IMR-90 (cell line): ENCODE measurements around the genes FAHD2B and INPP4A.

- RRBS: no CpG with 5 or more reads among the region's 7 CpGs
CAGE:
- cytosol, long polyA plus RNA: no peak
- long polyA plus RNA: no peak
- nucleus, long polyA plus RNA: no peak
These were observed 5.3 kb downstream of the STARD7 start for GRCh38 chr2:96203180-96203943.

DNA sequence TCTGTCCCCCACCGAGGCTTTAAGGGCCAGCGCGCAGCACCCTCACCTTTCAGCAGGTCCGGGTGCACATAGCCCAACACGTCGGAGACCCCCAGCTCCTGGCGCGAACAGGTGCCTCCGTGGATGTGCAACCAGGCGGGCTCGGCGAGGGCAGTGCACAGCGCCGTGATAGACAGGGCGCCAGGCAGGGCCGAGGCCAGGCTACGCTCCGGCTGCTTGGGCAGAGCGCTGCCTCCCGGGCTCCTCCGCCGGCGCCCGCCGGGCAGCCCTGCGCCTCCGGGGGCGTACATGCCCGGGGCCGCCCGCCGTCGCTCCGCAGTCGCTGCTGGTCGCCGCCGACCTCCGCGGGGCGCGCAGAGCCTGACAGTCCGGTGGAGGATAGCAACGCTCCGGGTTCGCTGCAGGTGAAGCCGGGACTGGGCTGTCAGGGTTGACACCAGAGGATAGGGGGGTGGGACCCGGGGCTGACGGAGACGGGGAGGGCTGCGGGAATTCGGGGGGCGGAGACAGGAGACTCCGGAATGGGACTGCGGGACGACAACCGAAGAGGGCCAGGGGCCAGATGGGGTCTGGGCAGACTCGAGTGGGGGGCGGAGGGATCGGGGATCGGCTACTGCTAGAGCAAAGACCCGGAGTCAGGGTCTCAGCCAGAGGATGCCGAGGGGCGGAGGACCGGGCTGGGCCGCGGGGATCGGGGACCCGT lies 554 bp downstream of the TMEM127 start:
- RRBS: 2% methylated on average over 31 of the region's 69 CpGs
CAGE:
- cytosol, long polyA plus RNA: no peak
- long polyA plus RNA: no peak
- nucleus, long polyA plus RNA: no peak

- RRBS: no CpG with 5 or more reads among the region's 7 CpGs
CAGE:
- cytosol, long polyA plus RNA: no peak
- long polyA plus RNA: no peak
- nucleus, long polyA plus RNA: no peak
These were observed 6.2 kb downstream of the SNRNP200 start for GRCh38 chr2:96299240-96299542.

DNA sequence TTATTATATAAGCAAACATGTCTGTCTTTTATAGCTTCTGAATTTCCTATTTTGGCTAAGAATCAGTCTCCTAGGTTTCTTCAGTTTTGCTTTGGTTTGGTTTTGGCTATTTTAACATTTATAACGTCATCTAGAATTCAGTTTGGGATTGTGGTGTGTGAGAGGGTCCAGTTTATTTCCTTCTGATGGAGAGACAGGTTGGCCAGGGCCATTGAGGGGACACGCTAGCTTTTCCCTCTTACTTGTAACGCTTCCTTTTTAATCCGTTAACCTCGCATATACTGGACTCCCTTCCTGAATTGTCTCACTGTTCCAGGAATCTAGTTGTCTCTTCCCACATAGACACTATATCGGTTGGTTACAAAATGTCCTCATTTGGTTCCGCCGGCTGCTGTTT lies 35.2 kb downstream of the NEURL3 start:
- RRBS: no CpG with 5 or more reads among the region's 8 CpGs
CAGE:
- cytosol, long polyA plus RNA: no peak
- long polyA plus RNA: no peak
- nucleus, long polyA plus RNA: no peak

DNA sequence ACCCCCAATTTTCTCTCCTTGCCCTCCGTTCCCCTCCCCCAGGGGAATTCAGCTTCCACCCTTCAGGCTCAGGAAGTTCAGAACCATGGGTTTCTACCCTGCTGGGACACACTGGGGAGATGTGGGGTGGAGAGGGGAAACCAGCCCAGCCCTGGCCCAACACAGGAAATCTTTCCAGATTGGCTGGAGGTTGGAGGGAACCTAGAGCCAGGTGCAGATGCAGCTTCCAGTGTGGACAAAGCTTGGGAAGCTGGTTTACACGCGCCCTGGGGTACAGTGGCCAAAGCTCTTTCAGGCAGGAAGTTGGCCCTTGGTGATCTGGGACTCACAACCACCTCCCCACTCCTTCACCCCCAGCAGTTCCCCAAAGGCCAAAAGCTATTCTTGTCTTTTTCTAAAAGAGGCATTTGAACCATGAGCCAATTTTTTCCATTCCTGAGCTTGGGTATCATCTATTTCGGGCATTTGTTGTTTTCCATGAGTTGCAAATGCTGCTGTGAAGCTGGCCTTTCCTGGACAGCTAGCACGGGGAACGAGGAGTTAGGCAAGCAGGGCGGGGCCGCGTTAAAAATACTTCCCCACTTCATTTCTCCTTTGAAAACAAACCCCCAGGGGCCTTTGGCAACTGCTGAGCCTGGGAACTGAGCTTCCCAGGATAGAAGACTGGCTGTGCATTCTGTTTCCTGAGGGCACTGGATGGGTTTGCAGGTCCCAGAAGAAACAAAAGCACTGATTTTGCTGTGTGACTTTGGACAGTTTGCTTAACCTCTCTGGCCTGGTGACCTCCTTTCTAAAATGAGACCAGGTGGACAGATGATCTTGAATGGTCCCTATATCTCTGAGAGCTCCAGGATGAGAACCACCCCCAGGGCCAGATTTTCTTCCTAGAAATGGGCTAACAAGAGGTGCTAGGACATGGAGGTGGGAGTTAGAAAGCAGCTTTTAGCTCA lies 3.0 kb upstream of the ARID5A start:
- RRBS: no CpG with 5 or more reads among the region's 9 CpGs
CAGE:
- cytosol, long polyA plus RNA: no peak
- long polyA plus RNA: no peak
- nucleus, long polyA plus RNA: no peak

DNA sequence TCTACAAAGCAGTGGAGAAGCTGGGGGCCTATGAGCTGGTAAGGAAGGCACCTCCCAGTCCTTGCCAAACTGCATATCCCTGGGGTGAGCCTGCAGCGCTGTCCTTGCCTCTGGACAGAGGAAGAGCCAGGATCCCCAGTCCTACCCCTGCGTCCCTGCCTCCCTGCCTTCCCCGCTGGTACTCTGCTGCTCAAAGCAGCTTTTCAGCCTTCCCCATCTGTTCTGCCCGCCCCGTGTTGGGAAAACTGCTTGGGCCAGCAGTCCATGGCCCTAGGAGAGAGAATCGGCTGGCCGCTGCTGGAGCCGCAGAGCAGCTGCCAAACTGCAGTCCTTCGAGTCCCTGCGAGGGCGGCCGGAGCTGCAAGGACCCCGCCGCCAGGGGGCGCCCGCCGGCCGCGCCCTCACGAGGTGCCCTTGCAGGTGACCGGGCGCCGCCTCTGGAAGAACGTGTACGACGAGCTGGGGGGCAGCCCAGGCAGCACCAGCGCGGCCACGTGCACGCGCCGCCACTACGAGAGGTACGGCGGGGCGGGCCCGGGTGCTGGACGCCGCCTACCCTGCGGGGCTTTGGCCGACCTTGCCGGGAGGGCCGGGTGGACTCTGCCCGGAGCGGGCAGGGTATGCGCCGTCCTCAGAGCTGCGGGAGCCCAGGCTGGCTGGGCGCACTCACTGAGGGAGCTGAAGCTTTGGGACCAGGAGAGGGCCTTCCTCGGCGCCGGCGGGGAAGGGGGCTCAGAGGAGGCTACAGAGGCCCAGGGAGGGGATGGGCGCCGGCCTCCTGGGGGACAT lies 13.4 kb downstream of the ARID5A start:
- RRBS: 60% methylated on average over 14 of the region's 55 CpGs
CAGE:
- cytosol, long polyA plus RNA: no peak
- long polyA plus RNA: no peak
- nucleus, long polyA plus RNA: no peak

DNA sequence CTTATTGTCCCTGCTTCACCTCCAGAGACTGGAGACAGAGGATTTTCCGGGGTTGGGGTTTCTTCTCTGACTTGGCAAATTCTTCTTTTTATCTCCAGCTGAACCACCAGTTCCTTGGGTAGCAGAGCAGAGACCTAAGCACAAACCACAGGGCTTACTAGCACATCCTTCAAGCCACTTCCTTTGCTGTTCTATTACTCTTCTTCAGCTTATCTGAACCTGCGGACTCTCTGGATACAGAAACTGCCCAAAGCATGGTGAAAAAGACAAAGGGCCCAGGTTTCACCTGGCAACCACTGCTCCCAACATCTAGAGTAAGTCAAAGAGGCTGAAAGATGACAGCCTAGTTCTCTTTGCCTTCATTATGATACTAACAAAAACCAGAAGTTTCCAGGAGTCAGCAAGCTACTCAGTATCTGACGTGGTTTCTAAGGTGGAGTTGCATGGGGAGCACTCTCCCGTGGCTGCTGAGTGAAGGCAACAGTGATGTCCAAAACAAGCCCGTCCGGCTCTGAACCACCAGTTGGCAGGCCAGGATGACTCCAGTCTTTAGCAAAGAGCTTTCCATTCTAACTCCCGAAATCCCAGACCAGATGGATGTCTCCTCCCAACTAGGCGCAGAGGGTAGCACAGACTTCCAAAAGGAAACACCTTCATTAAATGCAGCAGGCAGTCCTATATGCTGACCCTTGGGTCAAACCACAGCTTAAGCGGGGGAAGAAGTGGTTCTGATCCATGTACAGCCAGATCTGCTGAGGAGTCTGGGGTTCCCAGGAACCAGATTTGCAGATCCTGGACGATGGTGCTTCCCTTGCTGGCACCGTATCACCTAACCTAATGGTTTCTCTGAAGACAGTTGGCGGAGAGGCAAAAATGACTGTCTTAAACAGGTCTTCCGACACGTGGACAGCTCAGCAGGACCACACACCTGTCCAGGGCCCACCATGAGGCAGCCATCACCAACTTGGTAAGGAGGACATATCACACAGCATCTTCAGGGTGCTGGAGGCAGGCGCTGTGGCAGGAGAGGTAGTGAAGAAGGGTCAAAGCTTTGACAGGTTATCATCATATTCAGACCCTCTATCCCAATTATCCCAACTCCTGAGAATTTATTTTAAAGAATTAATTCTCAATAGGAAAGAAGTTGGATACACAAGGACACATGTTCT lies 43.1 kb downstream of the KANSL3 start:
- RRBS: no CpG with 5 or more reads among the region's 15 CpGs
CAGE:
- cytosol, long polyA plus RNA: no peak
- long polyA plus RNA: no peak
- nucleus, long polyA plus RNA: no peak

DNA sequence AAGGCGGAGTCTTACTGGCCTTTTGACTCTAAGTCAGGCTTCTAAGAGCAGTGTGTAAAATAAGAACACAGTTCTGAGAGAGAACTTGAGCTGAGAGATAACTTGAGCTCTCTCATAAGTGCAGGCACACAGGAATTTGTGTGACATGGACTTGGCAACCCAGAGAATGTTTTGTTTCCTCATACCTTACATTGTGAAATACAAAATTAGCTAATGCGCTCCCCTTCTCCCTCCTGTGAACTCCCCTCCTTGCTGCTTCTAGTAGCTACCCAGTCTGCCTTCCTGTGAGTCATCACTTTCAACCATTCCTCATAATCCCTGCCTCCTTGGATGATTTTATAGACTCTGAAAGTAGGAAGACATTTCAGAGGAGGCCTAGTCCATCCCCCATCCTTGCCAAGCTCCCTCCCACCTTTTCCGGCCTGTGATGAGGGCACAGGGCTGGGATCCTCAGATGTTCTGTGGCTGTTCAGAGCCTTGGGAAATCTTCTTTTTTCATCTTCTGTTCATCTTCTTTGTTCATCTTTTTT lies 22.6 kb downstream of the FER1L5 start:
- RRBS: no CpG with 5 or more reads among the region's 3 CpGs
CAGE:
- cytosol, long polyA plus RNA: no peak
- long polyA plus RNA: no peak
- nucleus, long polyA plus RNA: no peak

- RRBS: no CpG with 5 or more reads among the region's 18 CpGs
CAGE:
- cytosol, long polyA plus RNA: no peak
- long polyA plus RNA: no peak
- nucleus, long polyA plus RNA: no peak
These were observed 598 bp downstream of the CNNM4 start for GRCh38 chr2:96761344-96761655.

DNA sequence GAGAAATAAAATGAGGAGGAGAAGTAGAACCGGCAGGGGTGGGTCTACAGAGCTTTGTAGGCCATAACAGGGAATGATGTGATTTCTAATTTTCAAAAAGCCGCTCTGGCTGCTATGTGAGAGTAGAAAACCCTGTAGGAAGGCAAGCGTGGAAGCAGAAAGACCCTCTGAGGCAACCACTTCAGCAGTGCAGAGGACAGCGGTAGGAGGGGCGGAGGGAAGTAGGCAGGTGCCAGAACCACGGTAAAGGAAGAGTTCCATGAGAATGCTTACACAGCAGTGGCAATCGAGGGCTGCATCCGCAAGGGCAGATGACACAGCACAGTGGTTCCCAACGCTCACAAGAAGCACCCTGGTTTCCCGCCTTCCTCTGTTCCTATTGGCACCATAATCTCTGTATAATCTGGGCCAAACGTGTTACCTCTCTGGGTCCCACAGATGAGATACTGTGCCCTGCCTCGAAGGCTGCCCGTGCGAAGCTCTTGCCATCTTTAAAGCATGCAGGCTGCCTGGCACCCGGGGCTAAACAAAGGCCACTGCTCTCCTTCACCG lies 792 bp downstream of the ANKRD39 start:
- RRBS: 2% methylated on average over 2 of the region's 16 CpGs
CAGE:
- cytosol, long polyA plus RNA: no peak
- long polyA plus RNA: no peak
- nucleus, long polyA plus RNA: no peak

DNA sequence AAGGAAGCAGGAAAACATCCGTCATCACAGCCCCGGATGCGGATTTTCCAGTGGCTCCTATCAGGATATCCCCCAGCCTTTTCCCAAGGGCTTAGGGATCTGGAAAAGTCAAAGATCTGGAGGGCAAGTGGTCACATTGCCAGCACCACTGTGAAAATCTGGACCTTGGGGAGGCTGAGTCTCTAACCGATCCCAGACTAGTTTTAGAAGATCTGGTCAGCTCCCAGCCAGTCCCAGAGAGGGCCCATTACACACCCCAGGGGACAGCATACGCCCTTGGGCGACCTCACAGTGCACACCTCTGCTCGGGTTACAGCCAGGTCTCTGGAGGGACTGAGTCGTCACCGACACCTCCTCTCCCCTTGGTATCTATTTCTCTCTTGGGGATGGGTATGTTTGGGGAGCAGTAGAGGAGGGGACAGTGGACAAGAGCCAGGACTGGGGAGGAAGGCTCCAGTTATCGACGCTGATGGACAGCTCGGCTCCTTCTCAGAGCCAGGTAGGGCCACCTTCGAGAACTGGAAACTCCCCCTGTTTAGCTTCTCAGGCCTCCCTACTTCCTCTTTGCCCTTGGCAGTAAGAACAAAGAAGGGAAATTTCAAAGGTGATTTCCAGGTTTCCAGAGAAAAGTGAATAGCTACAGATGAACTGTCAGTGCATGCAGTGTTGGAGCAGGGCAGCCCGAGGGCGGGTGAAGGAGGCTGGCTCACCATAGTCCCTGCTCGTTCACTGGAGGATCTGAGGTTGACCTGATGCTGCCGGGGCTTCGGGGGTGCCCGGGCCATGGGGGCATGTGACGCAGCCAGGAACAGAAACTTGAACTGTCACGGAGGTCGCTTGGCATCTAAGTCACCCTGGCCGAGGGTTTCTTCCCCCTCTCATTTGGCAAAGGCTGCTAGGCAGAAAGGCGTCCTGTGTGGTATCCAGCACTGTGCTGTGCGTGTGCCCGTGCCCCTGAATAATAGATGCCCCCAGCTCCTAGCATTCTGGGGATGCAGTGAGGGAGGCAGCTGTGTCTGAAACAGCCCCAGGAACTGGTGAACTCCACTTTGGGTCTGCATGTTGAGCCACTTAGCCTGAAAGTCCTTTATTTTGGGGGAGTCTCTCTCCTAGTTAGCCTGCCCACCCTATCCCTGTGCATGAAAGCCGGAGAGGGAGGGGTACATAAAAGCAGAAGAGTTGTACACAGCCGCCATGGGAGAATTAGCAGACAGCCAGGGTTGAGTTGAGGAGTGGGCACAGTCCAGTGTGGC lies 4.5 kb upstream of the SEMA4C start:
- RRBS: no CpG with 5 or more reads among the region's 28 CpGs
CAGE:
- cytosol, long polyA plus RNA: no peak
- long polyA plus RNA: no peak
- nucleus, long polyA plus RNA: no peak

DNA sequence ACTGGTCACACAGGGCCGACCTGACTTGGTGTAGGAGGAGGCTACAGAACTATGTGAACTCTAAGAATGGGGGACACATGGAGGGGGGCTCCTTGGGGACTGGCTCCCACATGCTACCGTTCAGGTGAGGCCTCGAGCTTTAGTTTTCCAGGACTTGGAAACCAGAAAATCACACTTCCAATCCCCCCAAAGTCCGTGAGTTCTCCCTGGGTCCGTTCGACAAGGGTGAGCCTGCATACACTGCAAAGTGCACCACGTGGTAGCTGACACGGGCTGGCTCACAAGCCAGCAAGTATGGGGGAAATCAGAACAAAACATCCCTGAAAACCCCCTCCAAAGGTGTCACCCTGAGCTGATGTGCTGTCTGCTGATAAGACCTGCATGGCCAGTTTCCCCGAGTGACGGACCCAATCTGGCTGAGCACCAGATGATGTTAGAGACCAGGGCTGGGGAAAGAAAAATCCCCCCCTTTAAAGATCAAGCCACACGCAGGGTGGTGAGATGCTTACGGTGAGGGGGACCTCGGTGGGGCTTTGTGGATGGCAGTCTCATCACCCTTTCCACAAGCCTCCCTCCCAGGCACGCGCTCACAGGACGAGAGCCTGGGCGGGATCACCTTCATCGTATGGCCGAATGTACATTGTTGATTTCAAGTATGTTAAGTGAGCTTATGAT lies 54.3 kb upstream of the SEMA4C start:
- RRBS: no CpG with 5 or more reads among the region's 19 CpGs
CAGE:
- cytosol, long polyA plus RNA: no peak
- long polyA plus RNA: no peak
- nucleus, long polyA plus RNA: no peak

GRCh38 chr2:97094607-97095149 lies at the start of gene FAHD2B:
Gene FAHD2B, minus strand, starts transcription at chr2:97094882.
- RRBS: no CpG with 5 or more reads among the region's 51 CpGs
CAGE:
- cytosol, long polyA plus RNA: no peak
- long polyA plus RNA: no peak
- nucleus, long polyA plus RNA: no peak

DNA sequence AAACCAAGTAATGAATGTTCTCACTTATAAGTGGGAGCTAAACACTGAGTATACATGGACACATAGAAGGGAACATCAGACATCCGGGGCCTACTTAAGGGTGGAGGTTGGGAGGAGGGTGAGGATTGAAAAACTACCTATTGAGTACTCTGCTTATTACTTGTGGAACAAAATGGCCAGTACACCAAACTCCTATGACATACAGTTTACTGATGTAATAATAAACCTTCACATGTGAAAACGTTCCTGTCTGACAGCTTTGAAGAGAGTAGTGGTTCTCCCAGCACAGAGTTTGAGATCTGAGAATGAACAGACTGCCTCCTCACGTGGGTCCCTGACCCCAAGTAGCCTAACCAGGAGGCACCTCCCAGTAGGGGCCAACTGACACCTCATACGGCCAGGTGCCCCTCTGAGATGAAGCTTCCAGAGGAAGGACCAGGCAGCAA lies 8.6 kb upstream of the FAHD2B start:
- RRBS: no CpG with 5 or more reads among the region's 4 CpGs
CAGE:
- cytosol, long polyA plus RNA: no peak
- long polyA plus RNA: no peak
- nucleus, long polyA plus RNA: no peak

DNA sequence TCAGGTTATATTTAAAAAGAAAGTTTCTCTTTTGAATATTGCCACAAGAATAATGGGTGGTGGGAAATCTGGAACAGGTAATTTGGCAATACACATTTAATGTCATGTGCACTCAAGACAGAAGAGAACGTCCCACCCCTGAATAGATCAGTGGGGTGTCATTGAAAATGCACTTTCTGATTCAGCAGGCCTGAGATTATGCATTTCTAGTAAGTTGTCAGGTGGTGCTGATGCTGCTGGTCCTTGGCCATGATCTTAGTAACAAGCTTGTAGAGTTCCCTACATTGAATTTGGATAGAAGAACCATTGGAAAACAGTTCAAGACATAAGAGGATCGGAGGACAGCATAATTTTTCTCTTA lies 70.6 kb downstream of the ANKRD36 start:
- RRBS: no CpG with 5 or more reads among the region's 2 CpGs
CAGE:
- cytosol, long polyA plus RNA: no peak
- long polyA plus RNA: no peak
- nucleus, long polyA plus RNA: no peak

- RRBS: no CpG with 5 or more reads among the region's 9 CpGs
CAGE:
- cytosol, long polyA plus RNA: no peak
- long polyA plus RNA: no peak
- nucleus, long polyA plus RNA: no peak
These were observed 76.1 kb downstream of the ANKRD36 start for GRCh38 chr2:97189031-97189543.

GRCh38 chr2:97211394-97212485 lies 98.8 kb downstream of the ANKRD36 start:
- RRBS: no CpG with 5 or more reads among the region's 10 CpGs
CAGE:
- cytosol, long polyA plus RNA: no peak
- long polyA plus RNA: no peak
- nucleus, long polyA plus RNA: start-site peak on the plus strand at chr2:97211293-97212048, 13 and 13 reads in 2 replicates

- RRBS: no CpG with 5 or more reads among the region's 13 CpGs
CAGE:
- cytosol, long polyA plus RNA: no peak
- long polyA plus RNA: no peak
- nucleus, long polyA plus RNA: no peak
These were observed 16.8 kb upstream of the VWA3B start for GRCh38 chr2:98070080-98070712.

- RRBS: 1% methylated on average over 45 of the region's 110 CpGs
CAGE:
- cytosol, long polyA plus RNA: no peak
- long polyA plus RNA: no peak
- nucleus, long polyA plus RNA: no peak
These were observed at the start of gene INPP4A for GRCh38 chr2:98444304-98445622. Gene INPP4A, plus strand, starts transcription at chr2:98444858.

DNA sequence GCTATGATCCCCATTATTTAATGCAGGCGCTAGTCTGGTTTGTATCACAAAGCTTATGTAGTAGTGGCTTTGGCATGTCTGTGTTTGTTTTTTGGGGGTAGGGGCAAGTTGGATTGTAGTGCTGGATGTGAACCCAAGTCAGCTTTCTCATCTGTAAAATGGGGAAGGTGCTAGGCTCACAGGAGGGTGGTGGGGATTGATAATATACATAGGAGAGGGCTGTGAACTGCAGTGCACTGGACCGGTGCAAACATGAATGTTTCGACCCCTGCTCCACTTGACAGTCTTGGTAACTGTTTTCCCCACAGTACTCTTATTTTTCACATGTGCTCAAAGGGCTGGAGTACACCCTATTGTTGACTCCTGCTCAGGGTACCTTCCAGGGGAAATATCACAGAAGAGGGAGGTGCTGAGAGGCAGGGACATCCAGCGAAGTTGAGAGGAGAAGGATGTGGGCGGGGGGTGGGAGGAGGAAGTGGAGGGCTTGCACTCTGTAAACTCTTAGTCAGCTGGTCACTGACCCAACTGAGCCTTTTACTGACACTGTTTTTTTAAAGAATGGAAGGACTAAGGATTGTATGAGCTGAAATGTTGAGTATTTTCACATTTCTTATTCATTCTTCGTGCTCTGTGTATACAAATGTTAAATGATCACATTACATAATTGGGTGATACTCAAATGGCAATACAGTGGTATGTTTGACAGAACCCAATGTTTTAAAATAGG lies 9.8 kb downstream of the INPP4A start:
- RRBS: no CpG with 5 or more reads among the region's 6 CpGs
CAGE:
- cytosol, long polyA plus RNA: no peak
- long polyA plus RNA: no peak
- nucleus, long polyA plus RNA: no peak